HL-60 (cell line): ENCODE measurements around a stretch of chr3.

GRCh38 chr3:194404094-194404733, 5.1 kb upstream of the GP5 start:
- RRBS = no CpG with 5 or more reads among the region's 5 CpGs

DNA sequence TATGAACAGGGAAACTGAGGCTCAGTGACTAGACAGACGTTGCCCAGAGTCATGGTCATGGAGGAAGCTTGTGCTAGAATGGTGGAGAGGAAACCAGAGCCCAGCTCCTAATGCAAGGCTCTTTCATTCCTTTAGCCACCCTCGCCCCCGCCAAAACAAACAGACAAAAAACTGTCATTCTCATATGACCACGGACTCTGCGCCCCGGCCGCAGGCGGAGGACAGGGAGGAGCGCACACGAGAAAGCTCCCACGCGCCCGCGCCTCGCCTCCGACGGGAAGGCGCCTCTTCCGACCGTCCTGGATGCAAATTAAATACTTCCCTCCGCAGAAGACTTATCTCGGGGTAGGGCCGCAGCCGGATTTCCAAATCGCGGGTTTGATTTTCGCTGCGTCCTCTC, 519 bp upstream of the ATP13A3 start:
- RRBS = 1% methylated on average over 5 of the region's 28 CpGs

DNA sequence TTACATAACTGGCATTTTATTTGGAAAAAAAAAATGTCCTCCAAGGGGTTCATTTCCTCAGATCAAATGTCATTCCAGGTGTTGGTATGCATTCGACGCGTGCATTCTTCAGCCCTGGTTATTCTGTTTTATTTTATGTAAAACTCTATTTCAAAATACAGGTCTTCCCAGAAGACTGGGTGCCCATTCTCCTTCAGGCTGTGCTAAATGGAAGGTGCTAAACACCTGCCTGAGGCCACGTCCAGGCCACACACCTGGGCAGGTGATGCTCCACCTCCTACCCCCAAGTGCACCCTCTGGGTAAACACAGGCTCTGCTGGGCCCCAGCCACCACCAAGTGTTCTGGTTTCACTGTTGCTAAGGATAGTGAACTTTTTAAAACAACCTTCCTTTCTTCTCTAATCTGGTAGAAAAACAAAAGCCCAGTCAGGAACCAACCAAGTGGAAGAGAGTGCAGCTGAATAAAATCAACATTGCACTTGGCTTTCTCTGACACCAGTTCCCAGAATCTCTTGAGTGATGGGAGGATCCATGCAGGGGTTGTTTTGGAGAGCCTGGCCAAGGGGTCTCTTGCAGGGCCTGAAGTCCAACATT, 26.0 kb upstream of the ATP13A3 start:
- RRBS = no CpG with 5 or more reads among the region's 4 CpGs

GRCh38 chr3:194537496-194538253, 50.9 kb upstream of the ATP13A3 start:
- RRBS = no CpG with 5 or more reads among the region's 11 CpGs

- RRBS = no CpG with 5 or more reads among the region's 16 CpGs
These were observed 61.7 kb downstream of the TMEM44 start for GRCh38 chr3:194571378-194572093.

- RRBS = no CpG with 5 or more reads among the region's 19 CpGs
These were observed 10.6 kb downstream of the TMEM44 start for GRCh38 chr3:194622567-194623025.

DNA sequence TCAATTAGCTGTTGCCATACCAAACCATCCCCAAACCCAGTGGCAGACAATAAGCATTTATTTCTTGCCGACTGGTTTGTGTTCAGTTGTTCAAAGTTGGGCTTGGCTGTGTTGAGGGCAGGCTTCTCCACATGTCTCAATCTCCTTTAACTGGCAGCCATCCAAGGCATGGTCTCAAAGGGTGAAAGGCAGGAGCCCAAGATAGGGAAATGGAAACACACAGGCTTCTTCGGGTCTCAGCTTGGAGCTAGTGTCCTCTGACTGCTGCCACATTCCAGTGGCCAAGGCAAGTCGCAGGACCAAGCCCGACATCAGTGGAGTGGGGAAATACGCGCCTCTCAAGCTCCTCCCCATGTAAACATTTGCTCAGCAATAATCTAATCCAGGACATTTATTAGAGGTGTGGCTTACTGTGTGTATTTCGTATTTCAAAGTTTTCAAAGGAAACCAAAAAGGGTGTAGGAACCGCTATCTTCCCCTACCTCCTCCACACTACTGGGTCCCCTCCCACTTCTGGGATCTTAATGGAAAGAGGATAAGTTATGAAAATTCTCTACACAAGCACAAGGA, 181.6 kb downstream of the FAM43A start:
- RRBS = no CpG with 5 or more reads among the region's 8 CpGs

- RRBS = no CpG with 5 or more reads among the region's 3 CpGs
These were observed 184.9 kb downstream of the FAM43A start for GRCh38 chr3:194870632-194870870.

GRCh38 chr3:195095043-195095478, 175.9 kb downstream of the XXYLT1 start:
- RRBS = no CpG with 5 or more reads among the region's 12 CpGs

DNA sequence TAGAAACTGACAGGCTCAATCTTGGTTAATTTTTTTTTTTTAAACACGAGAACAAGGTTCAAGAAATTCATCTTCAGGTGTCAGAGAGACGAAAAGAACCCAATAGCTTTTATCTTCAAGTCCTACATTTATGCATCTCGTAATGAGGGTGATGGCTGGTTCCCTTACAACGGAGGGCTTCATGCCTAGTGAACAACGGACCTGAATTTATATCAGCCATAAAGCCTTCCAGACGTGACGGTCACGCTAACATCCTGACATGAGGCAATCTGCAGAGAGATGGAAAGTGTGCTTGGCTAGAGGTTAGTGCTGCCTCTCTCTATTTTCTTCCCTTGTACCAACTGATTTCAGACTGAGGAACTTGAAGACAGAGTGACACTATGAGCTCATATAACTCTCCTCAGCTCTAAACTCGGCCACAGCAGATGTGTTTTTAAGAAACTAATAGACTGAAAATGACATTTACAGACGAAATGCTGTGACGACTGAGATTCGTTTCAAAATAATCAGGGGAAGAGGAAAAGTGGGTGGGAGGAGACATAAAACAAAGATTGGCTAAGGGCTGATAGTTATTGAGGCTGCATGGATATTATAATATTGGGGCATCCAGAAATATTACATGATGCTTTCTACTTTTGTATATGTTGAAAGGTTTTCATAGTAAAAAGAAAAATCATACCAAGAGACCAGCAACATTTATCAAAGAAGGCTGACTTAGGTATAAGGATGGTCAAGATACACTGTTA, 122.4 kb downstream of the XXYLT1 start:
- RRBS = no CpG with 5 or more reads among the region's 12 CpGs

GRCh38 chr3:195286467-195287081, 15.6 kb upstream of the XXYLT1 start:
- RRBS = no CpG with 5 or more reads among the region's 4 CpGs

- RRBS = no CpG with 5 or more reads among the region's 12 CpGs
These were observed 58.9 kb upstream of the XXYLT1 start for GRCh38 chr3:195329435-195330589.

DNA sequence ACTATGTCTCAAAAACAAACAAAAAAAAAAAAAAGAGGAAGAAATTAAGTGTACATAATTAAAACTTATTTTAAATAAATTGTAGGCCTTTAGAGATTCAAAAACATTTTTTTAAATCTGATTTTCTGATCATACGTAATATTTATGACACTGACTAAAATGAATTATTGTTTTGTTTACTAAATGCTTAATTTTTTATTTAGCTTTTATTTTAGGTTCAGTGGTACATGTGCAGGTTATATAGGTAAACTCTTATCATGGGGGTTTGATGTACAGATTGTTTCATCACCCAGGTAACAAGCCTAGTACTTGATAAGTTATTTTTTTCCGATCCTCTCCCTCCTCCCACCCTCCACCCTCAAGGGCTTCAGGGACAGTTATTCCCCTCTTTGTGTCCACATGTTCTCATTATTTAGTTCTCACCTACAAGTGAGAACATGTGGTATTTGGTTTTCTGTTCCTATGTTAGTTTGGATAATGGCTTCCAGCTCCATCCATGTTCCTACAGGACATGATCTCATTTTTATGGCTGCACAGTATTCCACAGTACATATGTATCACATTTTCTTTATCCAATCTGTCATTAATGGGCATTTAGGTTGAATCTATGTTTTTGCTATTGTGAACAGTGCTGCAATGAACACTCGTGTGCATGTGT, 73.6 kb downstream of the ACAP2 start:
- RRBS = no CpG with 5 or more reads among the region's 3 CpGs

DNA sequence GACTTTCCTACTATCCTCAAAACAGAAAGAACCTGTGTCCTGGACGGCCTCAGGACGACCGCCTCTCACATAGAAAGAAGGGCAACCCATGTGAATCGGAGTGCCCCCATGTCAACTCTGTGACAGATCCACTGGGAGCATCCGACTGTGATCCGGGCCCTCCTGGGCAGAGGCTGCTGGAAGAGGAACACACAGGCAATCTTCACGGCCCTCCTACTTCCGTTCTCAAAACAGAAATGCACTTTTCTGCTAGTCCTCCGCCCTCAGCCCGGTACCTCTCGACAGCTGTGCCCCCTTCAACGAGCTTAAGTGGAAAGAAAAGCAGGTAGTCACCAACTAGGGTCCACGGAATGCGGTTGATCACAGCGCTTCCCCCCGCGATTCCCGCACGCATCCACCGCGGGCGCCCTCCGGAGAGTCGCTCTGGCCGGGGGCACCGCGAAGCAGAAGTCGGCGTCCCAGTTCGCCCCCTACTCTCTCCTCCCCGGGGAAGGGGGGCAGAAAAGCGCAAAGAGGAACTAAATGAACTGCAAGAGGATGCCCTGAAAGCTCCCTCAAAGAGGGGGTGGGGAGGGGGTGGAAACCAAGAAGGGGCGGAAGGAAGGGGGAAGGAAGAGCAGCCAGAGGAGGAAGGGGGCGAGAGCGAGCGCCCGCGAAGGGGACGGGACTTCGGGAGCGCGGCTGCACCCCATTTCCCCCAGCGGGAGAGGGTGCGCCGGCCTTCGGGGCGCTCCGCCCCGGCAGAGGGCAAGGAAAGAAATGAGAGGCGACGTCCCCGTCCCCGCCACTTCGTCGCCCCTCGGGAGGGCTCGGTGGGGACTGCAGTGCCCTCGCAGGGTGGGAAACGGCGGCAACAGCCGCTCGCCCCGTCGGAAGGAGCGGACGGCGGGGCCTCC, 755 bp downstream of the ACAP2 start:
- RRBS = 3% methylated on average over 9 of the region's 67 CpGs

- RRBS = no CpG with 5 or more reads among the region's 5 CpGs
These were observed 28.5 kb upstream of the APOD start for GRCh38 chr3:195612175-195612701.

- RRBS = no CpG with 5 or more reads among the region's 17 CpGs
These were observed 61.3 kb upstream of the APOD start for GRCh38 chr3:195644708-195645743.

GRCh38 chr3:195657347-195658215, 63.2 kb upstream of the MUC20 start:
- RRBS = no CpG with 5 or more reads among the region's 82 CpGs

DNA sequence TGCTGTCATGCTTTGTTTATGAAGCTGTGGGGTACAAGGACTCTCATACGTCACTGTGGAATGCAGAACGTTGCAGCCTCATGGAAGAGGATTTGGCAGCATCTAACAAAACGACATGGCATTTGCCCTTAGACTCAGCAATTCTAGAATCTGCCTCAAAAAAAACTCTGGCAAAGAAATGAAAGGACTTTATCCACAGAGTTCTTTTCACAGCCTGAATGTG, 31.9 kb upstream of the MUC20 start:
- RRBS = no CpG with 5 or more reads among the region's 3 CpGs

DNA sequence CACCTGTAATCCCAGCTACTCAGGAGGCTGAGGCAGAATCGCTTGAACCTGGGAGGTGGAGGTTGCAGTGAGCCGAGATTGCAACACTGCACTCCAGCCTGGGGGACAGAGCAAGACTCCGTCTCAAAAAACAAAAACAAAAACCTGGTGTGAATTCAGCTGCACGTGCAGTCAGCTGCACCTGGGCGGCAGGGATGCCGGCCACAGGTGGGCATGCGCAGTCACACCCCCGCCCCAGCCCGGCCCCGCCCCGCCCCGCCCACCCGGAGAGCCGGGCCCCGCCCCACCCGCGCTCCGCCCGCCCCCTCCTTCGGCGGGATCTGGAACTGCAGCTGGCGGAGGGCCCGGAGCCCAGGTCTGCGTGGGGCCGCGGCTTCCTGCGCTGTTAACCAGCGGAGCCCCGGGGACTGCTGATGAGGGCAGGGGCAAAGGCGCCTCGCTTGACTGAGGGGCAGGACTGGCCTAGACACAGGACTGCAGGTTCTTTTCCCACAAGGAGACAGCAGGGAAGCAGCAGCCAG, 27.0 kb downstream of the MUC20 start:
- RRBS = 6% methylated on average over 14 of the region's 31 CpGs

GRCh38 chr3:195815394-195815981, 3.8 kb upstream of the MUC4 start:
- RRBS = no CpG with 5 or more reads among the region's 19 CpGs